Hair follicle dermal papilla cell (primary cell): ENCODE measurements around a stretch of chr2.

GRCh38 chr2:11020-11597 is 35.2 kb downstream of the FAM110C start:
- CAGE, long polyA plus RNA: no peak

GRCh38 chr2:44816-45156 is 1.5 kb downstream of the FAM110C start:
- CAGE, long polyA plus RNA: no peak

GRCh38 chr2:46165-46390 is 227 bp downstream of the FAM110C start:
- CAGE, long polyA plus RNA: no peak

GRCh38 chr2:70170-70590 is 23.9 kb upstream of the FAM110C start:
- CAGE, long polyA plus RNA: no peak

GRCh38 chr2:447088-447762 is 159.3 kb upstream of the ALKAL2 start:
- CAGE, long polyA plus RNA: no peak

GRCh38 chr2:481402-481704 is 193.5 kb upstream of the ALKAL2 start:
- CAGE, long polyA plus RNA: no peak

GRCh38 chr2:628617-629007 is 48.6 kb downstream of the TMEM18 start:
- CAGE, long polyA plus RNA: no peak

- CAGE, long polyA plus RNA: no peak
These were observed 203.1 kb downstream of the SNTG2 start for GRCh38 chr2:1153688-1154303.

DNA sequence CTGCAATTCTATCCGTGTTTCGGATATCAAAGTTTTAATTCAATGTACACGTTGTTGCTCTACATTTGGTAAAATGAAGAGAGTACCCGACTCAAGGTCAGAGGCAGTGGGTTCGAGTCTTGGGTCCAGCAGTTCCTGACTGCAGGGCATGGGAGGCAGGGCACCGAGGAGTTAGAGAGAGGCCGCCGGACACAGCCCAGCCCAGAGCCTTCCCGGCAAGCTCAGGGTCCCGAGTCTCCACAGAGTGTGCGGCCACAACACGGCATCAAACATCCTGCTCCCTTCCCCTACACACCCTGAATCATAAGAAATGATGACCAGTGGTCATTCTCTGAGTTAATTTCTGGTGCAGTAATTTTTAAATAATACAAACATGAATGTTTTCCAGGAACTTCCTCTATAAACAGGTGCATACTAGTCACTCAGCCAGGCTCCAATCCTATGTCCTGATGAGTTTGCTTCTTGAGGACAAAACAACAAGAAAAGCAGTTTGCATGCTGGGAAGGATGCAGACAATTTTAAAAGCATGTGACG is 118.1 kb downstream of the PXDN start:
- CAGE, long polyA plus RNA: no peak

DNA sequence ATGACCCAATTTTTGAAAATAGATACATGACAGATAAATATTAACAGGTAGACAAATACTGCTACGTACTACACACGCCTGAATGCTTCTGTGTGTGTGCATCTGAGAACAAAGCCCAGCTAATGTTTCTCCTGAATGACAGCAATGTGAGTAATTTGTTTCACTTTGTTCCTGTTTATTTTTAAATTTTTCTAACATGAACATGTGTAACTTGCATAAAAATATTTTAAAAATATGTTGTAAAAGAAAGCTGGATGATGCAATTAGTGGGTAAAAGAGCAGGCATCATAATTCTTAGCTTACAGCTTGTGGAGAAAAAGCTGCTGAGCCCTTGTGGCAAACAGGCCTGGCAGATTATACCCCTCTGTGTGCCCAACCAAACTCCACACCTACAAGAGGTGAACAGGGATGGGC is 14.3 kb downstream of the PXDN start:
- CAGE, long polyA plus RNA: no peak

GRCh38 chr2:1755686-1756393 is 11.5 kb upstream of the PXDN start:
- CAGE, long polyA plus RNA: no peak

DNA sequence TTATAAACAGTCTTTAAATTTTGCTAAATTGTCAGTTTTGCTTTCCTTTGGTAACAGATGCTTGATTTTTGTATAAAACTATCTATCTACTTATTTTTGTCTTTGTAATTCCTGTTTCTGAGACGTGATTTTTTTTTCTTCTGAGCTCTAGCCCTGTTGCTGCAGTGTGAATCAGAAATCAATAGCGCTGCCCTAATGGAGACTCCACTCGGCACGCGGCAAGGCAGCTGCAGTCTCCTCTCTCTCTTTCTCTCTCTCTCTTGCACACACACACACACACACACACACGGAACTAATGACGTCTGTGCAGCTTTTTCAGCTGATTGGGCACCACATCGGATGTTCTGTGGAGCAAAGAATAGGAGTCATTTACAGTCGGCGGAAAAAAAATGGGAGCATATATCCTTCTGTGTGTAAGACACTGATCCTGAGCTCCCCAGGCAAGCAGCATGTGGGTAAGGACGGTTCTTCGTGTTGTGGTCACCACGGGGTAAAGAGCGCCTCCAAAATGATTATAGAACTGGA is 2.0 kb upstream of the MYT1L start:
- CAGE, long polyA plus RNA: no peak

DNA sequence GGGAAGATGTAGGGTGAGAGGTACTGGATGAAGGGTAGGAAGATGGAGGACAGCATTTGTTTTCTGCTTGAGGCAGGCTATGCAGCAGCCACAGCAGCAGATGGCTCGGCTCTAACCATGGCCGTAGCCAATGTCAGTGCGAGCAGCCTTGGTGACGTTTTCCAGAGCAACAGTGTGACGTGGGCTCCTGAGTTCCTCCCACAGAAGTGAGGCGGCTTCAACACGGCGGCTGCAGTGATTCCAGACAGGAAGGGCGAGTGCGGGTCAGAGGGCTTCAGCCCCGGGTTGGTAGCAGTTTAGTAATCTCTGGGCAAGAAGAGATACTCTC is 133.0 kb upstream of the MYT1L start:
- CAGE, long polyA plus RNA: no peak

- CAGE, long polyA plus RNA: no peak
These were observed 412.2 kb upstream of the MYT1L start for GRCh38 chr2:2743305-2743664.

DNA sequence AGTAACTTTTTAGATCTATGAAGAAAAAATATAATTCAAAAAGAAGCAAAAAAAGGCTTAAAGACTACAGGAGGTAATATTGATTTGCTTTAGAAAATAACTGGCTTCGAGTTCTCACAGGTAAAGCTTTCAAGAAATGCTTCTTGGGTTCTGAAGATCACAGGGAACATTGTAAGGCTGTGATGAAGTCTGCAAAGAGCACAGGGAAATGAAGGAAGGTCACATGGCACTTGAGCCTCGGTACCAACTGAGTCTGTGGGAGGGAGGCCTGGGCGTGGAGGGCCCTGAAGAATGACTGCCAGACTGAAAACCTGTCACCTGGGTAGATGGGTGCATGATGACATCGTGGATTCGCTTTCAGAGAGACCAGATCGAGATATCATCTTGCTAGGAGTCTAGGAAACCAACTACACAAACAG is 155.2 kb downstream of the EIPR1 start:
- CAGE, long polyA plus RNA: no peak

GRCh38 chr2:3242398-3243018 is 135.1 kb downstream of the EIPR1 start:
- CAGE, long polyA plus RNA: no peak

- CAGE, long polyA plus RNA: no peak
These were observed 20.4 kb downstream of the TRAPPC12 start for GRCh38 chr2:3399812-3400438.

DNA sequence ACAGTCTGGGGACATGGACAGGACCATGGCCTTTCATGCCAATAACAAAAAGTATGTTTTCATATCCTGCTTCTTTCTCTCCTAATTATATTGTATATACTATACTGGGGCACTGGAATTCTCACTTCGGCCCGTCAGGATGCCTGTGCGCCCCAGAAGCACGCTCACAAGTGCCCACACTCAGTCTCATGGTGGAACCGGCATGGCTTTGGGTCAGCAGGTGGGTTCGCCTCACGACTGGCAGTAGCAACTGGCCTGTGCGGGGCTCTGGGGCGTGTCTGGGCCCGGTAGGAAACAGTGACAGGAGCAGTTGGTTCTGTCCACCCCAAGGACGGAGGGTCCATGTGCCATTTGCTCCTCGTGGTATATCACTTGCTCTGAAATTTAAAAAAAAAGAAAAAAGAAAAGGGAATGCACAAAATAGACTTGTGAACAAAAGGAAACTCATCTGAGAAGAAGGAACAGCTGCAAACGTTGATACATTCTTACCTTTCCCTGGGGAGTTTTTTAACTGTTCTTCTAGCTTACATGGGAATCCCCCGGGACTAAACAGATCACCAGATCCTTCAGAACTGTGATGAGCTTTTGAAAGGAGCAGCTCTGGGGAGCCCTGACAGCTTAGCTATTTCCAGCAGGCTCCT is 42.7 kb downstream of the TRAPPC12 start:
- CAGE, long polyA plus RNA: no peak

DNA sequence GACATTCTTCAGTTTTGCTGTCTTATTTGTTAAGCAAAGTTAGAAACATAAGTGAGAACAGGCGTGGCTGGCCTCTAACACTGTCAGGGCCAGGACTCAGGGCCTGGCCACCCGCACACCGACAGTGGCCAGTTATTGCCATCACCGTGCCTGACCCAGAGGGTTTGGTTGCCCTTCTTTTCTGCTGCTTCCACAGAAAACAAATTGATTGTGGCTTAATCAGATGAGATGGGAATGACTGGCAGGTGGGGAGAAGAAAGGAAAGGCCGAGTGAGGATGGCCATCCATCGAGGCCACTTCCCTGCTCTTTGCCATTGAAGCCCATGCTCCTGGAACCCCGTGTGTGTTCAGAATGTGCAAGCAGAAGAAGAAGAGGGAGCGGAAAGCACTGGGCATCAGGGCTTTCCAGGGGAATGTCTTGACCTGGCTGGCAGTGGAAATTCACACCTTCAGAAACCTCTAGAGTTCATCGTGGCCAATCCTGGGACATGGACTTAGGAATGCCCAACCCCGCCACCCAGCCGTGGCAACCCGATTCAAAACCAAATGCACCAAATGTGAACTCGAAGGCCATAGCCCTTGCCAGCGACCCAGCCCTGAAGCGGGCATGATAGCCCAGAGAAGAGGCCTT is 69.6 kb downstream of the ADI1 start:
- CAGE, long polyA plus RNA: no peak

DNA sequence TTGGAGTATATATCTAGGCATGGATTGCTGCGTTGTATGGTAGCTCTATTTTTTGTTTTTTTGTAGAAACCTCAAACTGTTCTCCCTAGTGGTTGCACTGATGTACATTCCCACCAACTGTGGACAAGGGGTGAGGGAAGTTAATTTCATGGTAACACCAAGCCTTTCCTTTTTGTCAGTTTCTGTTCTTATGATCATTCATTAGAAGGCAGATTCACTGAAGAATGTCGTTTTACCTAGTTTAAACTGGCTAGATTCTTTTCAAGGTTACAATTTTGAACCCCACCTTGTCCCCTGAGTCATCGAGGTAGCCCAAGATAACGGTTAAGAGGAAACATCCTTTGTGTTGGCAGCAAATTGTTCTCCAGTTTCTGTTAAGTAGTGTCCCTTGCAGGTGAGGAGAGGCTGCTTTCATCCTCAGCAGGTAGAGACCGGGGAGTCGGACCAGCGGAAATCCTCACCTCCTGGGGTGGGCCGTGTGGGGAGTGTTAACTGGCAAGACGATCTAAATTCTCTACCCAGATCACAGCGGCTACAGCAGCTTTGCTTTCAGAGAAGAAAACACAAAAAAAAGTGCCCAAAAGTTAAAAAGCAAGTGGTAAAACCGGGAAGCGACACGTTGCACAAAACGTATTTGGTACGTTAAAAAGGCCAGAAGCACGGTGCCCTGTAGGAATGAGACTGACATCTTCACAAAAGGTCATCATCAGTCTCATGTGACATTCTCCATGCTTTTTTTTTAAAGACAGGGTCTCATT is 63.3 kb downstream of the ADI1 start:
- CAGE, long polyA plus RNA: no peak